BJ (cell line): ENCODE measurements around the genes WFDC2, EPPIN and UBE2C.

DNA sequence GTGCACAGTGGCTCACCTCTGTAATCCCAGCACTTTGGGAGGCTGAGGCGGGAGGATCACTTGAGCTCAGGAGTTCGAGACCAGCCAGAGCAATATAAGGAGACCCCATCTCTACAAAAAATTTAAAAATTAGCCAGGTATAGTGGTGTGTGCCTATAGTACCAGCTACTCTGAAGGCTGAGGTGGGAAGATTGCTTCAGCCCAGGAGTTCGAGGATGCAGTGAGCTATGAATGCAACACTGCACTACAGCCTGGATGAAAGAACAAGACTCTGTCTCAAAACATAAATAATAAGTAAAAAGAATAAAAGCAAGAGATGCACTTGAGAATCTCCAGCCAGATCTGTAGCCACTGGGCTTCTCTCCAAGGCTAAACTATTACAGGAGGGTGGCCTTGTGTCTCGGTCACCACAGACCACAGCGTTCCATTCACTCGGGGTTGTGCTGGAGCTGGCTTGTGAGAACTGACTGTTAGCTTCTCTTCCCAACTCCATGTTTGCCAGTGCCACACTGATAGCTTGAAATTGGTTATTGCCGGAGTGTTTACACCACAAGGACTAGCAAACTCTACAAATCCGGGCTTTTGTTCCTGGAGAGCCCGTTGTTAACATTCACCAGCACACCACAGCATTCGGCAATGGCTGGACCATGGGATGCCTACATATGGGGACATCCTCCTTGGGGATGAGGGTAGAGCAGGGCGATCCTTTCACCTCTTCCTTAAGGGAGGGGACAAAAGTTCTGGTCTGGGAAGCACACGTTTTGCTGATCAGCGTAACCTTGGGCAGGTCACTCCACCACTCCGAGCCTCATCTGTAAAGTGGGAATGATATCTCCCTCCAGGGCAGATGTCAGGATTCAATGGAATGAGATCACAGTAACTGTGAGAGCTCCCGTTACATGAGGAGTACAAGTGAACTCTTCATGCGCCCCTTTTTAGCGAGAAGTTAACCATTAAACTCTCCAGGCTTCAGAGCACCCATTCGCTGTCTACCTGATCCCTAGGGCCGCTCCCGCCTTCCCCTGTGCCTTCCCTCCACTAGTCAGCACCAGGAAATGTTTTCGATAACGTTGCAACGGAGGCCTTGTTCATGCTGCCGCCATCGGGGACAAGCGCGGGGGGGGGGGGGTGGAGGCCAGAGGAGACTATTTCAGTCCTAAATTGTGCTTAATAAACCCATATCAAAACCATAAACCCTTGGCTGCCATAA is 41.9 kb upstream of the TTPAL start:
- CAGE, long polyA plus RNA: no peak
- RRBS: no CpG with 5 or more reads among the region's 27 CpGs

GRCh38 chr20:44467997-44468229 is 7.8 kb upstream of the TTPAL start:
- CAGE, long polyA plus RNA: no peak
- RRBS: no CpG with 5 or more reads among the region's 2 CpGs

- CAGE, long polyA plus RNA: no peak
- RRBS: 45% methylated on average over 8 of the region's 21 CpGs
Observed at GRCh38 chr20:44651038-44651494, 433 bp downstream of the ADA start.

- CAGE, long polyA plus RNA: no peak
- RRBS: no CpG with 5 or more reads among the region's 4 CpGs
Observed at GRCh38 chr20:44660835-44661091, 9.3 kb upstream of the ADA start.

DNA sequence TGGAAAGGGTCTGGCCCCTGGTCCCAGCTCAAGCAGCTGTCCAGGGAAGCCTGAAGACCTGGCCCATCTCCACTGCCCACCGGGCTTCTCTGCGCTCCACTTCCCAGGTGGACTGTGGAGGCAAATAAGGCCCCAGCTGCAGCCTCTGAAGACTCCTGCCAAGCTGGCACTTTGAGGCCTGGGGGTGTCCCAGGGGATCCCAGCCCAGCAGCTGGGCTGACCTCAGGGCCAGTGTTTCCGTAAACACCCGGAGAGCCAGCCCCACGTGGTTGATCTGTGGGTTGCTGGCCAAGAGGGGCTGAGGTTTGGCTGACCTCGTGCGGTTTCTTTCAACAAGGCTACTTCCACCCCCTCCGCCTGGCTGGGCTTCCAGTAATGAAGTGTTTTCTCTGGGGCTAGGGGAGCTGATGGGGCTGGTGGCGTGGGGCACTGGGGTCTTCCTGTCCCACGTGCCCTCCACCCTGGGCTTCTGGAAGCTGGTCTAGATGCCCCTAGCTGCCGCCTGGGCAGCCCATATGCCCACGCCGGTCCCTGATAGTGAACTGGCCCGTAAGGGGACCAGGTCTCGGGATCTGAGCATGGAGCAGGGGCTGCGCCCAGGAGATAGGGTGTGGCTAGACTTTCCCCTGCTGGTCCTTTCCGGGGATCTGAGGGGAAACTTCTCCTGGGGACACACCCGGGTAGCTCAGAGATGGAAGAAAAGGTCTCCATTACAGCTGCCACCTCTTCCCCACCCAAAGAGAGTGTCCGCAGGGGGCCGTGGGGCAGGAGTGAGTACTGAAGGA is 12.2 kb upstream of the CCN5 start:
- CAGE, long polyA plus RNA: no peak
- RRBS: 21% methylated on average over 3 of the region's 20 CpGs

DNA sequence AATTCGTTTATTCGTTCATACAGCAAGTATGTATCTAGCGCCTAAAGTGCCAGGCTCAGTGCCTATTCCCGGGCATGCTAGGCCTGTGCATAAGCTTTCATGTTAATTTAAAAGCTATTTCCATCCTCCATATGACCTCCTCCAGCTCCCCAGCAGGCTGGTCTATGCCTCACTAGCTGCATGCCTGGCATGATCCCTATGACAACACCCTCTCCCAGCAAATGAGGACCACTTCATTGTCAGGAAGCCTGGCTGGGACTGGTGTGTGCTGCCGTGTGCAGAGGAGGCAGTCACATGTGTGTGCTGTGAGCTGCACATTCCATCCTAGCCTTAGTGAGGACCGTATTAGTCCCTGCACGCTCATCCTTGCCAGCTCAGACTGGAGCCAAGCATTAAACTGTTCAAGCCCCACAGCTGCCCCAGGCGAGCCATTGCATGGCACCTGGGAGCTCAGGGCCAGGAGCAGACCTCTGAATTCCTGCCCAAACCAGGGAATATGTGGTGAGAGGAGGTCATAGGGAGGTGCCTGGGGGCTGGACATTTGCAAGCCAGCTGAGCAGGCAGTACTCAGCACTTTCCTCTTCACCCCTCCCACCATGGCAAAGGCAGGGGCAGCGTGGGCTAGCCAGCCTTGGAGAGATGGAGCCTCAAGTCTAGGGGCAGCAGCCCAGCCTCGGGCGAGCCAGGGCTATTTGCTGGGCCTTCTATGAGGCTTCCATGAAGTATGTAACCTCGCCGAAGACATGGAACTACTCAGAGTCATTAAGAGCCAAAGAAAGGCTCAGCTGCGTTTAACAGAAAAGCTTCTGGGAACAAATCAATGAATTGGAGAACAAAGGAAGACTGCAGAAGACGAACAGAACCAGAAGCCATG is 8.7 kb upstream of the CCN5 start:
- CAGE, long polyA plus RNA: no peak
- RRBS: no CpG with 5 or more reads among the region's 15 CpGs

DNA sequence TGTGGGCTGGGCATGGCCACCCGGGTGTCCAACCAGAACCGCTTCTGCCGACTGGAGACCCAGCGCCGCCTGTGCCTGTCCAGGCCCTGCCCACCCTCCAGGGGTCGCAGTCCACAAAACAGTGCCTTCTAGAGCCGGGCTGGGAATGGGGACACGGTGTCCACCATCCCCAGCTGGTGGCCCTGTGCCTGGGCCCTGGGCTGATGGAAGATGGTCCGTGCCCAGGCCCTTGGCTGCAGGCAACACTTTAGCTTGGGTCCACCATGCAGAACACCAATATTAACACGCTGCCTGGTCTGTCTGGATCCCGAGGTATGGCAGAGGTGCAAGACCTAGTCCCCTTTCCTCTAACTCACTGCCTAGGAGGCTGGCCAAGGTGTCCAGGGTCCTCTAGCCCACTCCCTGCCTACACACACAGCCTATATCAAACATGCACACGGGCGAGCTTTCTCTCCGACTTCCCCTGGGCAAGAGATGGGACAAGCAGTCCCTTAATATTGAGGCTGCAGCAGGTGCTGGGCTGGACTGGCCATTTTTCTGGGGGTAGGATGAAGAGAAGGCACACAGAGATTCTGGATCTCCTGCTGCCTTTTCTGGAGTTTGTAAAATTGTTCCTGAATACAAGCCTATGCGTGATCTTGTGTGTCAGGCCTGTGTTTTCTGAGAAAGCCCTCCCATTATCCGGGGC is 12.2 kb downstream of the CCN5 start:
- CAGE, long polyA plus RNA: no peak
- RRBS: no CpG with 5 or more reads among the region's 16 CpGs

DNA sequence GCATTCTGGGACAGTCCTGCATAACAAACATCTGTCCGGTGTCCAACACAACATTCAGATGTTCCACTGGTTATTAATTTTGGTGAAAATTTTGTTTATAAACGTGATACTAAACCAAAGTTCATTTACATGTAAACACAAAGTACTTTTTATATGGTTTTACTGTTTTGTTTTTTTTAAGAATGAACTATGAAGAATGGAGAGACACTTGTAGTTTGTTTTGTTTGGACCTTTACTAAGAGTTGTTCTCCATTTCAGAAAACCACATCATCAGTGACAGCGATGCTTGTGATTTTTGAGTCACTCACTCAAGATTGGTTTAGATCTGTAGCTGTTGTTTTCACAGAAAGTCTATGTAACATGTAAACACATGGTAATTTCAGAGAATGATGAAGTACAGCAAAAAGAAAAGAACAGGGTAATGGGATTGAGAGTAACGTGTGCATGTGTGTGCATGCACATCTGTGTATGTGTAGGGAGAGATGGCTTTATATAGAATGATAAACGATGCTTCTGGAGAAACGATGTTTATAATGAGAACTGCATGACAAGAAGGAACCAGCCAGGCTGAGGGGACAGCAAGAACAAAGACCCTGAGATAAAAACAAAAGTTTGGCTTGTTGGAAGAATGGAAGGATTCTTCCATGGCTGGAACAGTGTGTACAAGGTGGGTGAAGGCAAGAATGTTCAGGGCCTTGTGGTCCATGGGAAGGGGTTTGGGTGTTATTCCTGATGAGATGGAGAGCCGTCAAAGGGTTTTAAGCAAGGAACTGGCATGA is 19.6 kb downstream of the KCNS1 start:
- CAGE, long polyA plus RNA: no peak
- RRBS: no CpG with 5 or more reads among the region's 7 CpGs

- CAGE, long polyA plus RNA: no peak
- RRBS: no CpG with 5 or more reads among the region's 3 CpGs
Observed at GRCh38 chr20:45344615-45345023, 3.6 kb downstream of the SDC4 start.

- CAGE, long polyA plus RNA: no peak
- RRBS: no CpG with 5 or more reads among the region's 13 CpGs
Observed at GRCh38 chr20:45419302-45419957, 3.5 kb downstream of the PIGT start.

DNA sequence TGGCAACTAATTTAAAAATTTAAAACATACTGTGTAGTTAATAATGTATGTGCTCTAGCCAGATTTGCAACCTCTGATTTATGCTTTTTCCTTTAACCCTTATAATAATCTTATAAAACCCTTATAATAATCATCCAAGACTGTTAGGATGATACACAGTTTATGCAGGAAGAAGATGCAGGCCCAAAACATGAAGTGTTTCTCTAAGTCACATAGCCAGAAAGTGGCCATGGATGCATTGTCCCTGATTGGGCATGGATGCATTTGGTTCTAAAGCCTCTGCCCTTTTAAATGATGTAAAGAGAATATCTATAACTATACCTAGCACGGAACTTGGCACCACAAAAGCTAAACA is 2.1 kb upstream of the WFDC2 start:
- CAGE, long polyA plus RNA: no peak
- RRBS: no CpG with 5 or more reads among the region's 1 CpG

- CAGE, long polyA plus RNA: no peak
- RRBS: 4% methylated on average over 11 of the region's 43 CpGs
Observed at GRCh38 chr20:45469215-45470074, at the start of gene WFDC2. TSS of gene WFDC2 (plus strand) at chr20:45469753.

GRCh38 chr20:45547243-45547597 is at the start of gene EPPIN:
TSS of gene EPPIN (minus strand) at chr20:45547401.
- CAGE, long polyA plus RNA: no peak
- RRBS: no CpG with 5 or more reads among the region's 3 CpGs

DNA sequence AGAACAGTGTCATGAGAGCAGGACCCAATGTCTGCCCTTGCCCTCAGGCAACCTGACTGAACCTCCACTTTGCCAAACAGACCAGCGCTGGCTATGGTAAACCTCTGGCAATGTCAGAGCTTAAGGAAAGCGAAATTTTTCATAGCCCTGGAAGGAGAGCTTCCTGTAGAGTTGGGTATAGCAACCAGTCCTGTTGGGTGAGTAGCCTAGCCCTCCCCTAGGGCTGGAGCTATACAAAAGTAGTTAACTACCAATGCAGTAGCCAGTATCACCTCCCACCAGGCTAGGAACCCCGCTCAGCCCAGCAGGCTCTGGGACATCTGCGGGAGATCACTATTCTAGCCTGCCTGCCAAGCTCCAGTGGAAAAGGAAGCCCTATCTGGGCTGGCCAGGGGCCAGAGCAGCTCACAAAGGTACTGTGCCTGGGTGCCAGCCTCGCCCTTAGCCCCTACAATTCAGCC is 8.0 kb downstream of the WFDC3 start:
- CAGE, long polyA plus RNA: no peak
- RRBS: no CpG with 5 or more reads among the region's 5 CpGs

DNA sequence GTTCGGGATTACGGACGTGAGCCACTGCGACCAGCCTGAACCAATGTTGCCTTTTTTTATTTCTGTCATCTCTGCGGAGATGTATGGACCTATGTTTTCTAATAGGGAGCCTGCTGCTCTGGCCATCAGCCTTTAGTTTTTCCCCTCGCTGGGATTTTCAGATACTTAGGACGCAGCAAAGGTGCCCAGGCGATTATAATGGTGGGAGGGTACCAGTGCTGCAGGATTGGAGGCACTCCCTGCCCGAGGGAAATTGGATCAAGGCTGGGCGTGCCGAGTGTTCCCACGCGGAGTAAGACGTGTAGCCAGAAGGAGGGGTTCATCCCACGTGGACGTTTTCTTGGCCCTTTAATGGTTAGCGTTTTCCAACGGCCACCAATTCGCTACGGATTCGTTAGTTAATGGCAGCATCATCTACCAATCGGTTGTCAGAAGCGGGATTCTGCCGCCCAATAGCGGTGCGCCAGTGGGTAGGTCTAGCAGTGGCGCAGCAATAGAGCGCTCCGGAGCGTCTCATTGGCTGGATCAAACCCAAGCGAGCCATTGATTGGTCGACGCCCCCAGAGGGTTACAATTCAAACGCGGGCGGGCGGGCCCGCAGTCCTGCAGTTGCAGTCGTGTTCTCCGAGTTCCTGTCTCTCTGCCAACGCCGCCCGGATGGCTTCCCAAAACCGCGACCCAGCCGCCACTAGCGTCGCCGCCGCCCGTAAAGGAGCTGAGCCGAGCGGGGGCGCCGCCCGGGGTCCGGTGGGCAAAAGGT is at the start of gene UBE2C:
TSS of gene UBE2C (plus strand) at position 606 of the 760 bp plus-strand sequence.
- CAGE, long polyA plus RNA: start-site peak on the plus strand centred at position 622 of the sequence, 34 bp wide, 160 and 271 reads in 2 replicates
- RRBS: 1% methylated on average over 10 of the region's 57 CpGs

DNA sequence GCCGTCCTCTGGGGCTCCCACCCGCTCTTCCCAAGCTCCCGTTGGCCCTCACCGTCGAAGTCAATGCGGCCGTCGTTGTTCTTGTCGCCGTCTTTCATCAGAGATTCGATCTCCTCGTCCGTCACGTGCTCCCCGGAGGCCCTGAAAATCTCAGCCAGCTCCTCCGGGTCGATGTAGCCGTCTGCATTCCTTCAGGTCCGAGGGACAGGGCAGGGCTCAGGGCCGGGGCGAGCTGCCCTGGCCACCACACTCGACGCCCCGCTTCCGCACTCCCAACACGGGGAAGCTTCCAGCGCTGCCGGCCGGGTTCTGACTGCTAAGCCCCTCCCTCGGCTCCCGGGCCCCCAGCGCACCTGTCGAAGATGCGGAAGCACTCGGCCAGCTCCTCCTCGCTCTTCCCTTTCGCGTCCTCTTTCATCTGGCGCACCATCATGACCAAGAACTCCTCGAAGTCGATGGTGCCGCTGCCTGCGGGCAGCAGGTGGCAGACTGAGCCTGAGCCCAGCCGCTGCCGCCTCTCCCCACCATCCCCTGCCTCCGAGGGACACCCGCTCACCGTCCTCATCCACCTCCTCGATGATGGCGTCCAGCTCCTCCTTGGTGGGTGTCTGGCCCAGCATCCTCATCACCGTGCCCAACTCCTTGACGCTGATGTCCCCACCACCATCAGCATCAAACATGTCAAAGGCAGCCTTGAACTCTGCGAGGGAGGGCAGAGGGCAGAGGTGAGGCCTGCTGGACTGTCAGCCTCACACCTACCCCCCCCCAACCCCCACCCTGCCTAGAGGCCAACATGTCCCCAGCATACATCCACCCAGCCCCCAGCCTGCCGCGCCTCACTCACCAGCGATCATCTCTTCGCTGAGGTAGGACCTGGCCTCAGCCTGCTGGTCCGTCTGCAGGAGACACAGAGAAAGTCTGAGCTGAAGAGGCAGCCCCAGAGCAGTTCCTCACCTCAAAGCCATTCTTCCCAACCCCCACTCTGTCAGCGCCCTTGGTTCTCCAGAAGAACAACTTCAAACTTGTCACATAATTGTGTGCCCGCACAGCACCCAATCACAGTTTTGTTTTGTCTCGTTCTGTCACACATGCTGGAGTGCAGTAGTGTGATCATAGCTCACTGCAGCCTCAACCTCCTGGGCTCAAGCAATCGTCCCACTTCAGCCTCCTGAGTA is 2.8 kb downstream of the TNNC2 start:
- CAGE, long polyA plus RNA: no peak
- RRBS: 7% methylated on average over 12 of the region's 62 CpGs

GRCh38 chr20:45919630-45920463 is 7.9 kb upstream of the PLTP start:
- CAGE, long polyA plus RNA: no peak
- RRBS: no CpG with 5 or more reads among the region's 11 CpGs

DNA sequence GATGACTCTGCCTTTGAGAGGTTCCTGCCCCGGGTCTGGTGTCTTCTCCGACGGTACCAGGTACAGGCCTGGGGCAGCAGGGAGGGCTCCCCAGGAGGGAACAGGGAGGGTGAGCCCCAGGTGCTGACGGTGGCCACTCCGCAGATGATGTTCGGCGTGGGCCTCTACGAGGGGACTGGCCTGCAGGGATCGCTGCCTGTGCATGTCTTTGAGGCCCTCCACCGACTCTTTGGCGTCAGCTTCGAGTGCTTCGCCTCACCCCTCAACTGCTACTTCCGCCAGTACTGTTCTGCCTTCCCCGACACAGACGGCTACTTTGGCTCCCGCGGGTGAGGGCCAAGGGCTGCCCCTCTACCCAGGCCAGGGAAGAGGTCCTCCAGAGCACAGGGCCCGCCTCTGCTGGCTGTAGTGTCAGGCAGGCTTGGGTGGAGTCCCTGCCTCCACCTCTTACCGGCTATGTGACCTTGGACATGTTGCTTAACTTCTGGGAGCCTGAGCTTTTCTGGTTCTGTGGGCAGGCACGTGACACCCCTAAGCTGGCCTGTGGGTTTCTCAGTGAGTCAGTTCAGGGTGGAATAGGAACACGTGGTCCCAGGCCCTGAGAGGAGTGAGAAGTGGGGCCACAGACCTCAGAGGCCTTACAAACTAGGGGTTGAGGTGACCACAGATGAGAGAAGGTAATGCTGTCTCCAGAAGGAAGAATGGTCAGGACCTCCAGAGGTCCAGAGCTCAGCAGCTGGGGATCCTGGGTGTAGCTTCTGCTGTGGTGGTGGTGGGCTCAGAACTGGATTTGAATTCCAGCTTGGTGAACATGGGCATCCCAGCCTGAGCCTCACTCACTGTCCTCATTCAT is 11.8 kb downstream of the PCIF1 start:
- CAGE, long polyA plus RNA: no peak
- RRBS: no CpG with 5 or more reads among the region's 22 CpGs

DNA sequence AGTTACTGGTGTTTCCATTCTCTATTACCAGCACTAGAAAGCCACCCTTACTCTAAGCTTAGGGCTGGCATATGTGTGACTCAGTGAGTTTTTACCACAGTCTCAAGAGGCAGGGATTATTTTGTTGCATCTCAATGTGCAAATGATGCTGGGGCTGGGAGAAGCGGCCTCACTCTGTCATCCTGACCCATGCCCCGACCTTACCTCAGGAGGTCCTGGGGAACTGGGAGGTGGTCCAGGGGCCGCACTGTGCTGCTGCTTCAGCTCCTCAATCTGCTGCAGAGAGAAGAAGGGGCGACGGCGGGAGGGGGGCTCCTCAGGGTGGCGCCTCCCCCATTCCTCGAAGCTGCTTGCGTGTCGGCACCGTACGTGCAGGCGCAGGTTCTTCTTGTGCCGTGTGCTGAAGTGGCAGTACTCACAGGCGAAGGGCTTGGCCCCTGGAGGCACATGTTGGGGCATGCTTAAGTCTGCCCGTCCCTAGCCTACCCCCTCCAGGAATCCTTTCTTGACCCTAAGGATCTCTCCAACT is 12.9 kb downstream of the ZNF335 start:
- CAGE, long polyA plus RNA: no peak
- RRBS: no CpG with 5 or more reads among the region's 16 CpGs

- CAGE, long polyA plus RNA: no peak
- RRBS: 17% methylated on average over 18 of the region's 49 CpGs
Observed at GRCh38 chr20:46200690-46201377, 82.7 kb downstream of the CD40 start.